Measurements from ENCODE around the gene SYN3.

- RRBS, 2 experiments = no CpG with 5 or more reads among the region's 7 CpGs
These were observed 7.5 kb downstream of the YWHAH start for GRCh38 chr22:31951637-31952485.

GRCh38 chr22:31973690-31974234 lies 29.4 kb downstream of the YWHAH start:
- RRBS, 2 experiments = no CpG with 5 or more reads among the region's 9 CpGs

- RRBS, 2 experiments = no CpG with 5 or more reads among the region's 16 CpGs
These were observed 3.8 kb upstream of the SLC5A1 start for GRCh38 chr22:32039302-32039637.

DNA sequence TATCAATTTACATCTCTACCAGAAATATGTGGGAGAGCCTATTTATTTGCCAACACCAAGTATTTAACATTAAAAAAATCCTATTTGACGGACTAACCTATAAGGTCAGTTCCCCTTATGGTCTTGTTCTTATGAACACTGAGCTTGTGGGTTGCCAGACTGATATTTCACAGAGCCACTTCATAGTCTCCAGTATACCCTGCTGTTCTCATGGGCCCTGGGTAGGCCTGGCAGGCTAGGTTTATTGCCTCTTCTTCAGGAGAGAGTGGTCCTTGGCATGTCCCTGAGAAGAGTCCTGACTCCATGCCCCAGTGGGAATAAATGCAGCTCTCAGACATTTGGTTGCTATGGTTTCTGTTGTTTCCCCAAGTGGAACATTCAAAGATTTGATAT lies 15.6 kb downstream of the SLC5A1 start:
- RRBS, 2 experiments = no CpG with 5 or more reads among the region's 1 CpG

DNA sequence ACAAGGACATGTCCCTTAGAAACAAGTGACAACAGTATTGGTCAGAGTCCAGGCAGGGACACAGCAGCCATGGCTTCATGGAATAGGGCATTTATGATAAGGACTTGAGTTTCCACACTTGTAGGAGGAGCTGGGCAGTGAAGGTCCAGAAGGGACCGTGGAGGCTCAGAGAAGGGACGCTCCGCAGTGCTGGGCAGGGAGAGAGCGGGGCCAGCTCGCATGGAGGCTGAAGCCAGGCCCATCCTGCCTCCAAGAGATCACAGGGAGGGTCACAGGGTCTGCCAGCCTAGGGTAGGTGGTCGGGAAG lies 22.9 kb upstream of the RFPL3 start:
- RRBS, 2 experiments = no CpG with 5 or more reads among the region's 6 CpGs

DNA sequence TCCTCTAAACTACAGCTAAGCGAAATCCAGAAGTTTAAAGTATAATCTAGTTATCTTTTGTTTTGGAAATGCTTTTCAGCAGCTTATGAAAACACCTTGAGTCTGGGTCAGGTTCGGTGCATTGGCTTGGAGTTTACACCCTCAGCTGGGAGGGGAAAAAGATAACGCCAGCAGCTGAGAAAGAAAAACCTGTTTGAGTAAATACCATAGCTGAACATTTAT lies 252 bp upstream of the RTCB start:
- RRBS, 2 experiments = no CpG with 5 or more reads among the region's 3 CpGs

- RRBS, 2 experiments = no CpG with 5 or more reads among the region's 15 CpGs
These were observed 1.0 kb upstream of the FBXO7 start for GRCh38 chr22:32473352-32474259.

- RRBS, 2 experiments = no CpG with 5 or more reads among the region's 19 CpGs
These were observed 997 bp downstream of the FBXO7 start for GRCh38 chr22:32475487-32476129.

GRCh38 chr22:32487059-32487509 lies 12.5 kb downstream of the FBXO7 start:
- RRBS, 2 experiments = no CpG with 5 or more reads among the region's 2 CpGs

GRCh38 chr22:32494639-32495525 lies 20.3 kb downstream of the FBXO7 start:
- RRBS, 2 experiments = no CpG with 5 or more reads among the region's 8 CpGs

- RRBS, 2 experiments = no CpG with 5 or more reads among the region's 24 CpGs
These were observed 54.4 kb downstream of the FBXO7 start for GRCh38 chr22:32528764-32529713.

GRCh38 chr22:32529908-32530746 lies 55.5 kb downstream of the FBXO7 start:
- RRBS, 2 experiments = no CpG with 5 or more reads among the region's 16 CpGs

- RRBS, 2 experiments = no CpG with 5 or more reads among the region's 7 CpGs
These were observed 37.2 kb upstream of the TIMP3 start for GRCh38 chr22:32764339-32764617.

DNA sequence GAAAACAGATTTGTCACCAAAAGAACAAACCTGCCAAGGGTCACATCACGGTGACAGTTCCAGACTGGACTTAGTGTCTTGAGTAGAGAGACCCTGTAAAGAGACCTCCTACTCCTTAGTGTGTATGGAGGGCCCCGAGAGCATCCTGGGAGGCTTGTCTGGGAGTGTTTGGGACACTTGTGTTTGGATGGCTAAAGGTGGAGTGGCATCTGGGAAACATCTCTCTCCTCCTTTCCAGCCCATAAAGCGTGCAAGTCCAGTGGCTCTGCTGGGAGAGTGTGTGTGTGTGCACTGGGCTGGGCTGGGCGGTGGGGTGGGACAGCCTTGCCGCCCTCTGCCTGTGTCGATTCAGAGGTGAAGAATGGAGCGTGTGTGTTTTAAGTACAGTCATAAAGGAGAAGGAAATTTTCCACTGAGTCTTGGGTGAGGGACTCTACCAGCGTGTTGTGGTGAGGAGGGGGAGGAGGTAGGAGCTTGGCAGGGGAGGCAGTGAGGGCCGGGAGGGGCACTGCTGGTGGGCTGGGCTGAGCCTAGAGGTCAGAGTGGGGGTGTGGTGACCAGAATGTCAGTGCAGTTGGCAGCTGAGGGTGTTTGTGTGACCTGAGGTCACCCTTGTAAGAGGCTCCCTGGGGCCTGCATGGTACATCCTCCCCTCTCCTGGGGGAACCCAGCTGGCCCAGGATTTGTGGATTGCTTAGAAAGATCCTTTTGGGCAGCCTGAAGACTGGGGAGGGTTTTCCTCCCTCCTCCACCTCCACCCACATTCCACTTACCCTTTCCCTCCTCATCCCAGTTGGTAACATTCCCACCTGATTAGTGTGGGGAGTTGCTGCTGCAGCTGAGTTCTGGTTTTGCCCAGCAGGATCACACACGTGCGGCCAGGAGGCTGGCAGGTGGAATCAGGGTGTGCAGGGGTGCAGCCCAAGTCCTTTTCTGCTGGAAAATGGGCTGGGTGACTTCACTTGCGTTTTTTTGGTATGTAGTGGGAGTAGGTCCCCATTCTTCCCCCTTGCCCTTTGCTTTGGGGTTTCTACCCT lies 1.7 kb downstream of the TIMP3 start:
- RRBS, 2 experiments = no CpG with 5 or more reads among the region's 12 CpGs

- RRBS, 2 experiments = no CpG with 5 or more reads among the region's 4 CpGs
These were observed 6.6 kb downstream of the TIMP3 start for GRCh38 chr22:32808118-32808564.

- RRBS, 2 experiments = no CpG with 5 or more reads among the region's 10 CpGs
These were observed 39.0 kb downstream of the TIMP3 start for GRCh38 chr22:32840523-32840969.

GRCh38 chr22:32850849-32851538 lies 49.5 kb downstream of the TIMP3 start:
- RRBS, 2 experiments = no CpG with 5 or more reads among the region's 9 CpGs

- RRBS, 2 experiments = no CpG with 5 or more reads among the region's 8 CpGs
These were observed 66.4 kb downstream of the SYN3 start for GRCh38 chr22:32991735-32992251.

DNA sequence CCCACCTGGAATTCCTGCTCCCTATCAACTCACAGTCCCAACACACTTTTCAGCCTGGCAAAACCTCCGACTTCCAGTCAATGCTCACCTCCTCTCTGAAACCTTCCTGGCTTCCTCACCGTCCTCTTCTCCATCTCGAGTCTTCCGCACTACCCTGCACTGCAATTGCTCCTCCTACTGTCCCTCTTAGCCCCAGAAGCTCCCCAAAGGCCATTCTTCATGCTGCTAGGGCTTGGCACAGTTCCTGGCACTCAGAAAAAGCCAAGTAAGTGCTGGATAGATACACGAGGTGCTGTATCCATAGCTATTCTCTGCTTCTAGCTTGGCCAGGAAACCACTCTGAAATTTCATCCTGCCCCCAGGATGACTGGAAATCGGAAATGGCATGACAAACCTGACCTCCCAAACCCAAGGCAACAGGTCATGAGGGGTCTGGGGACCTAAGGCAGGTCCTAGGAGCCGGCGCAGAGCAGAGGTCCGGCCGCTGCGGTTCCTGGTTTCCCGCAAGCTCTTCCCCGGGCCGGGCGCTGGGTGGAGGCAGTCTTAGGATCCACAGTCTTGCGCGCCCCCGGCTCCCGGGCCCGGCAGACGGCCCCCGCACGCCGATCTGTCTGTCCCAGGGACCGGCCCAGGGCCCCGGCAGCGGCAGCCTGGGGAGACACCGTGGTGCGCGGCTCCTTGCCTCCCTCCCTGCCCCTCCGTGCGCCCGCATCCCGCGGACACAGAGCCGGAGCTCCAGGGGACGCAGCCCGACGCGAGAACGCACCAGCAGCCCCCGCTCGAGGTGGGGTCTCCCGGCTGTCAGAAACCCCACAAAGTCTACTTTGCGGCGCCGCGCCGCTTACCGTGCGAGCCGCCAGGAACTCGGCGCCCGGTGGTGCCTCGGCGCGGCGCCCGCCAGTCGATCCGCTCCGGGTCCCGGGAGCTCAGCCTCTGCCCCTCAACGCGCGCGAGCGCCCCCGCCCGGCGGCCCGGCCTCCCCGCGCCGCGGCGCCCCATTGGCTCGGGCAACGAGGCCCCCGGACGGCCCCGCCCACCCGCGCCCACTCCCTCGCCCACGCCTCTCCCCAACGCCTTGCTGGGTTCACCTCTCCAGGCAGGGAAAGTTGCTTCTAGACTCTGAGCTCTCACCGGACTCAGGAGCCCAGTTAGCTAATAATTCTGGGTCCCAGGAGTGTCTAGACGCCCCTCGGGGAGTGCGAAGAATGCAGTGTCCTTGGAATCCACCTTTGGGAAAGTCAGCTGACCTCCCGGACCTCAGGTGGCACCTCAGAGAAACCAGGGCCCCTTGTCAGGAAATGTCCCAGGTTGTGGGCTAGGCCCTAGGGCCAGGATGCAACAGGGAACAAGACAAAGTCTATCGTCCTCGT lies at the start of gene SYN3:
SYN3 (minus strand) TSS at position 935 of the 1,370 bp plus-strand sequence.
- RRBS, 2 experiments = 1 to 2% methylated on average over 56 to 65 of the region's 95 CpGs

GRCh38 chr22:33301963-33302608 lies 243.9 kb upstream of the SYN3 start:
- RRBS, 2 experiments = no CpG with 5 or more reads among the region's 14 CpGs

All from NT2/D1 (cell line).